Colon Carcinoma Metastatic in the Lung (tissue), 2 donors: ENCODE results near the genes DNAAF3, COX6B2, UBE2S and ZNF784.

GRCh38 chr19:55159645-55160301 is 2.2 kb upstream of the TNNI3 start:
- PRO-cap, 2 experiments, result no peak in any of the 2 experiments

GRCh38 chr19:55166405-55167409 is at the start of gene DNAAF3:
TSS of gene DNAAF3 (minus strand) at chr19:55166613.
- PRO-cap, 2 experiments, result no peak in any of the 2 experiments

DNA sequence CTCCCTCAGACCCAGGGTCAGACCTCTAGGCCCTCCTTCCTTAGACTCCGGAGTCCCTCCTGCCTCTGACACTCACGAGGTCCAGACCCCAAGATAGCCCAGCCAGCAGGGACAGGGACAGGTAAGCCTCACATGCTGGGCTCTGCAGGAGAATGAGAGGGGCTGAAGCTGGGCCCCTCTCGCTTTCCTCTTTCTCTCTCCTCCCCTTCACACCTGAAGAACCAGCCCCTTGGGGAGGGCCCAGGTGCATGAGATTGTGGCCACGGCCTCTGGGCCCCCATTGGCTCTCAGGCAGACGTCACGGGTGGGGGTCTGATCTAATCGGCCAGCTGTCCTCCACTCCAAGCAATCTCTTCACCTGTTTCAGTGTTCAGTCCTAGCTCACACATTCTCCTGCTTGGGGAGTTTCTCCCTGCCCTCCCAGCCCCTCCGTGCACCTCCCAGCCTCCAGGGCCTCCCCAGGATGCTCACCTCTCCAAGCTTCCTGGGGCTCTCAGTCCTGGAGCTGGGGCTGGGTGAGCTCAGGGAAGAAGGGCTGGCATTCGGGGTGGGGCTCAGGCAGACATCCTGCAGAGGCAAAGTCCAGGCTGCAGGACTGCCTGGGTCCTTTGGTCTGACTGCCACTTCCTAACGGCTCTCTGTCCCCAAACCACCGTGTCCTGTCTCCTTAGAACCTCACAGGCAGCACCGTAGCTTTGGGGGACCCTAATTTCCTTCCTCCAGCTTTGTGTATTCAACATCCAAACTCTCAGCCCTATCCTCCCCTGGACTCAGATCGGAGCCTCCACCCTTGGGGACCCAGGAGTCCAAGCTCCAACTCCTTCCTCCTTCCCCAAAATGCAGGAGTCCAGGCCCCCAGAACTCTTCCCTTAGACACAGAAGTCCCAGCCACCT is 2.7 kb downstream of the TMEM150B start:
- PRO-cap, 2 experiments, result peak in 2 of 2 experiments; most common plus-strand start position 290 of the sequence (in 1); most common minus-strand start position 193 of the sequence (in 2)

GRCh38 chr19:55331732-55332100 is 6.6 kb upstream of the TMEM150B start:
- PRO-cap, 2 experiments, result no peak in any of the 2 experiments

GRCh38 chr19:55354506-55355394 is at the start of gene COX6B2:
TSS of gene COX6B2 (minus strand) at chr19:55354719.
- PRO-cap, 2 experiments, result no peak in any of the 2 experiments

GRCh38 chr19:55369144-55369926 is 928 bp downstream of the IL11 start:
- PRO-cap, 2 experiments, result peak in 1 of 2 experiments; most common plus-strand start chr19:55369414 (in 1)

DNA sequence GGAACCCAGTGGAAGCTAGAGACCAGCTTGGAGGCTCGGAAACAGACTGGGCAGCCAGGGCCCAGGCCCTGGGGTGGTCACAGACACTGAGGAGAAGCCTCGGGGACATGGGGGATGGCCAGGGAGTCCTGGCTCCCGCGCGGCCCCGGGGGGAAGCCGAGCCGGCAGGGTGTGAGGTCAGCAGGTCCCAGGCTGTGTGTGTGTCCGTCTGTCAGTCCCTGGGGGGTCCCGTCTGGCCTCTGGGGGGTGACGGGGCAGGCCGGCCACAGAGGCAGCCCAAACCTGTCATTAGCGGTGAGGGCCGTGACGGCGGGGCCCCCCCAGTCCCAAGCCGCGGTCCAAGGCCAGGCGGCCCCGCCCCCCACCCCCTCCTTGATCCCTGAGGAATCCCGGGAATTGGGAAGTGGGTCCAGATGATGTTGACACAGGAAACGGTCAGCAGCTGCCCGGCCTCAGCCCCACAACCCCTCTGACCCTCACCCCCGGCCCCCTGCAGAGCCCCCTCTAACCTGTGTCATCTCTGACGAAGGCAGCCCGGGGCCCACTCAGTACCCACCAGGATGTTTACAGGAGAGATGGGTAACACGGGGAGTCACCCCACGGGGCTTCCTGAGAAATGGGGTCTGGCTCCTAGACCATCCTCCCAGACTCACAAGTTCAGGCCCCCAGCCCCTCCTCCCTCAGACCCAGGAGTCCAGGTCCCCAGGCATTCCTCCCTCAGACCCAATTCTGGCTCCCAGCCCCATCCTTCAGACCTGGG is 2.3 kb upstream of the TMEM190 start:
- PRO-cap, 2 experiments, result no peak in any of the 2 experiments

DNA sequence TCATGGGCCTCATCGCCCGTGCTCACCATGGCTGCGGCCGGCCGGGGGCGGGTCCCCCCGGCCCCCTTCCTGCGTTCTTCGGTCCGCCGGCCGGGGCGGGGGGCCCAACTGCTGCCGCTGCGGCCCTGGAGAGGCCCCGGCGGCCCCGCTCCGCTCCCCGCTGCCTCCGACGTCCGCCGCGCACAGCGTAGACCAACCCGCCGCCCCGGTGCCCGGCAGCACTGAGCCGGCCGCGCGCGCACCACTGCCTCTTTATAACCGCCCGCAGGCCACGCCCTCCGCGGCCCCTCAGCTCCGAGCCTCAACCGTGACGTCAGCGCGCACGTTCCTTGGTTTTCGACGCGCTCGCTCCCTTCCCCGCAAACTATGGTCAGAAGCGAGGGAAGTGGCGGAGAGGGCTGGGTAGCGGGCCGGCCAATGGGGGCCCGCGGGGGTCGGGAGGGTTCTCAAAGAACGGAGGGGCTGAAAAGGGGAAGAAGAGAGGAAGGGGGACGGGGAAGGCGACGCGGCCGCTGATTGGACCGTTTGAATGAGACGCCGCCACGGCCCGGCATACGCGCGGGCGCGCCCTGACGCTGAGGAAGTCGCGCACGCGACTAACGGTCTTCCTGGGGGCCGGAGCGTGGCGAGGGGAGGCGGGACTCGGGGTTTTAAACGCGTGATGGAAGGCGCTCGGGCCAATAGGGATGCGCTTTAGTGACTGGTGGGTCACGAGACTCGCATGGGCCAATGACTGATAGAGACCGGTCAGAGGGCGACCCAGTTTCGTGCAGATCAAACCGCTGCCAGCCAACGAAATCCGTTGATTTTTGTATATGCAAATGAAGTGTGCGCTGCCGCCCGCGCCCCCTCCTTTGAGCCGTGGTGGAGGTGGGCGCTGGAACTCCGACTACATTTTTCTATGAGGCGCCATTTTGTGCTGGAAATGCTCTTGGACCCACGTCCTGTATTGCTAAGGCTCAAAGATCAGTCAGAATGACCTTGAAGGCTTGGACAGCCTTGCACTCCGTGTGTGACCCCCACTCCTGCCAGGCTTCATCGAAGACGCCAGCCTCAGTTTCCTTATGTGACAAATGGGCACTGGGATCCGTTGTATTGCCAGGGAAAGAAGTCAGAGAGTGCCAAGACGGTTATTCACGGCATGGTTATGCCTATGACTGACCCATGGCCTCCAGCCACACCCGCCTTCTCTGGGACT is at the start of gene UBE2S:
Gene UBE2S (minus strand): TSS at position 228 of the 1,198 bp plus-strand sequence.
- PRO-cap, 2 experiments, result peak in 2 of 2 experiments; most common plus-strand start position 319 of the sequence (in 2); most common minus-strand start position 228 of the sequence (in 2)

GRCh38 chr19:55443363-55443858 is 311 bp upstream of the SHISA7 start:
- PRO-cap, 2 experiments, result no peak in any of the 2 experiments

GRCh38 chr19:55472328-55472951 is 4.0 kb upstream of the ZNF628 start:
- PRO-cap, 2 experiments, result no peak in any of the 2 experiments

DNA sequence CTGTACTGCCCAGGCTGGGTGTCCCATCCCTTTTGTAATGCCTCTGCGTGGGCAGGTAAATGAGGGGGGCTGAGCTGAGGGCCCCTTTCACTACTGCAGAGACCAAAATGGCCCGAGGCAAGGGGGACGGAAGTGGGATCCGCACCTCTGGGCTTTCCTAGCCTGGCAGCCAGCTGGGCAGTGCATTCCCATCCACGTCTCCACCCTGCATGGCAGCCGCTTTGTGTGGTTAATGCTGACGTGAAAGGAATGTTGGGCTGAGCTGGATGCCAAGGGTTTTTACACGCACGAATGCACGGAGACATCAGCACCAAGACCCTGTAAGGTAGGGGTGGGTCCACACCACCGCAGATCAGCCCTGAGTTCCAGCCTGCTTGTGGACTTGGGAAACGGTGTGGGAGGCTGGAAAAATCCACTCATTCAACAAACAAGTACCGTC is 1.6 kb upstream of the ZNF628 start:
- PRO-cap, 2 experiments, result no peak in any of the 2 experiments

DNA sequence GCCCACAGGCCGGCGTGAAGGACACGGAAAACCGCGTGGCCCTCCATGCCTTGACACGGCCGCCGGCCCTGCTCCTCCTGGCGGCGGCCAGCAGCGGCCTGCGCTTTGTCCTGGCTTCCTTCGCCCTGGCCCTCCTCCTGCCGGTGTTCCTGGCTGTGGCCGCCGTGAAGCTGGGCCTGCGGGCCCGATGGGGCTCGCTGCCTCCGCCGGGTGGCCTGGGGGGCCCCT is 1.3 kb downstream of the NAT14 start:
- PRO-cap, 2 experiments, result no peak in any of the 2 experiments

DNA sequence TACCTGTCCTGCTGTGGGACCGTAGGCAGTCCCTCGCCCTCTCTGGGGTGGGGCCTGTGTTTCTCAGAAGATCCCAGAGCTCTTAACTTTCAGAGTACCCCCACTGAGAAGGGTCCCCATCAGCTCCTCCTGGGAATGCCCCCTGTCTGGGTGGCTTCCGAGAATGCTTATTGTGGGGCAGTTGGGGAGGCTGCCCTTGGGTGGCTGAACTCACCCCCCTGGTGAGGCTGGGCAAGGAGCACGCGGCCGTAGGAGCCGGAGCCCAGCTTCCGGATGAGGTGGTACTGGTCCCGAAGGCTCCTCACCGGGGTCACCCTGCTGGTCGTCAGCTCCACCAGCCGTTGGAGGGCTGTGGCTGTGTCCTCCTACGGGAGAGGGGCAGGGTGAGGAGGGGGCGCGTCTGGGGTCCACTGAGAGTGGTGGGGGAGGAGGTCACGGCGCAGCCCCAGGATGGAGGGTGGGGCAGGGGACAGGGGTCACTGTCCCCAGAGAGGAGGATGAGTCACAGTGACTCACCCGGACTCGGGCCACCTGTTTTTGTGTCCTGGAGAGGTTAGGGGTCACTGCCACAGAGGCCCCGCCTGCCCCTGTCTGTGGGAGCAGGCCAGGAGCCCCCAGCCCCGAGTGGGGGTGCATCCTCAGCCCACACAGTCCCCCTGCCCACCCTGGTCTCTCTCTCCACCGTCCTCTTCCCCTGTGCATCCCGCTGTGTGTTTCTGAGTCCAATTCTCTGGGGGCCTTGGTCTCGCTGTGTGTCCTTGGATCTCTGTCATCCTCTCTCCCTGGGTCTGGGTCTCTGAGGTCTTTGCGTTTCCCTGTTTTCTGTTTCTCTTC is 541 bp downstream of the SBK3 start:
- PRO-cap, 2 experiments, result no peak in any of the 2 experiments

GRCh38 chr19:55597596-55598071 is 1.7 kb downstream of the FIZ1 start:
- PRO-cap, 2 experiments, result no peak in any of the 2 experiments

DNA sequence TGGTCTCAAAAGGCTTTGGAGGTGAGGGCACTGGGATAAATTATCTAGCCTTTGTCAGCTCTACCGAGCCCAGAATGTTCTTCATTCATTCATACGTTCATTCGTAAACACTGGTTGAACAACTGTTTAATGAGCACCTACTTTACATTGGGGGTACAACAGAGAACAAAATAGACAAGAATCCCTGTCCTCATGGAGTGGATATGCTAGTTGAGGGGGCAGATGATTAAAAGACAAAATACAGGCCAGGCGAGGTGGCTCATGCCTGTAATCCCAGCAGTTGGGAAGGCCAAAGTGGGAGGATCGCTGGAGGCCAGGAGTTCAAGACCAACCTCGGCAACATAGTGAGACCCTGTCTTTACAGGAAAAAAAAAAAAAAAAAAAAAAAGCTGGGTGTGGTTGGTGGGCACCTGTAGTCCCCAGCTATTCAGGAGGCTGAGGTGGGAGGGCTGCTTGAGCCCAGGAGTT is 1.7 kb downstream of the ZNF865 start:
- PRO-cap, 2 experiments, result no peak in any of the 2 experiments

DNA sequence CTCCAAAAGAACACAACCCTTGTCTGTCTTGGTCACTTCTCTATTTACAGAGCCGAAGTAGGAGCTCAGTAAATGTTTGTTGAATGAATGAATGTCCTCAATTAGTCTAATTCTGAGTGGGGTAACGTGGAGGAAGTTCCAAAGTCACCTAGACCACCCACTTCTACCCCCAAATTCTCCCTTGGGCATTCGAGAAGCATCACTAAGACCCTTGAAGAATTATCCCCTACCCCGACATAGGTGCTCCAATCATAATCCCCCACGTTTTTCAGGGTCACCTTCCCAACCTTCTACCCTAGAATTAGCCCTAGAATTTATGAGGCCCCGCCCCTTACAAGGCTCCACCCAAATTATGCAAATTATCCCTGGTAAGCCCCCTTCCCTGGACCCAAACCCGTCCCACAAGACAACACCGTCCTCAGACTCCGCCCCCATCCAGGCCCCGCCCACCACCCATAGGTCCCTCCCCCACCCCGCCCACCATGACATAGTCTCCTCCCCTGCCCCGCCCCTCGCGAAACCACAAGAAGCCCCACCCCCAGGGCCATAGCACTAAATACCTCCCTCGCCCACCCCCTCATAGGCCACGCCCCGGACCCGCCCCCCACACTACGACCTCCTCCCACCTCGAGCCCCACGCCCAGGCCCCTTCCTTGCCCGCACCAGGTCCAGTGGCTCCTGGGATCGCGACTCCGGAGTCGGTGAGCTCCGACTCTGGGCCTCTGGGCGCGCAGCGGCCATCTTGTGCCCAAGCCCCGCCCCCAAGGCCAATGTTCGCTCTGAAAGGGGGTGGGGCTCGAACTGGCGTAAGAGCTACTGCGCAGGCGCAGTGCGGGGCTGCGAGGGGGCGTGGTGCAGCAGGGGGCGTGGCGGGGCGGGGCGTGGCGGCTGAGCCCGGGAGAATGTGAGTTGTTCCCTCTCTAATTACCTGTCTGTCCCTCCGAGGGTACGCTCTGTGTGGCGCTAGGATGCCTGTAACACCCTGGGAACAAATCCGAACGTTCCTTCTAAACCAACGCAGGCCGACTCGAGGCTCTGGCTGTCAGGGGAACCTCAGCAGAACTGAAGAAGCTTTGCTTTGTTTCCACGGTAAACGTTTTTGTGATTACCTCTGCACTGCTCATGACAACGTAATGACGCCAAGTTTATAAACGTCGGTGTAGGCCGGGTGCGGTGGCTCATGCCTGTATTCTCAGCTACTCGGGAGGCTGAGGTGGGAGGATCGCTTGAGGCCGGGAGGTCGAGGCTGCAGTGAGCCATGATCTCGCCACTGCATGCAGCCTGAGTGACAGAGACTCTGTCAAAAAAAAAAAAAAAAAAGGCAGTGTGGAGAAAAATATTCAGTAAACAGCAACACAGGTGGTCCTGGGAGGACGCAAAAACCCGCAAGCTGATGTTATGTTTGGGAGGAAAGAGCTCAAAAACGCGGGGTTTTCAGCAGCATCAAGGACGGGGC is at the start of gene ZNF784:
Gene ZNF784 (minus strand): TSS at position 746 of the 1,456 bp plus-strand sequence.
- PRO-cap, 2 experiments, result peak in 2 of 2 experiments; most common plus-strand start position 923 of the sequence (in 1); most common minus-strand start position 766 of the sequence (in 1)

- PRO-cap, 2 experiments, result peak in 2 of 2 experiments; most common minus-strand start chr19:55643043 (in 1)
These were observed 509 bp upstream of the ZNF581 start for GRCh38 chr19:55642730-55643549.

GRCh38 chr19:55643833-55644128 is 332 bp downstream of the ZNF581 start:
- PRO-cap, 2 experiments, result no peak in any of the 2 experiments

GRCh38 chr19:55654702-55654932 is 218 bp upstream of the U2AF2 start:
- PRO-cap, 2 experiments, result peak in 2 of 2 experiments; most common minus-strand start chr19:55654853 (in 2)

DNA sequence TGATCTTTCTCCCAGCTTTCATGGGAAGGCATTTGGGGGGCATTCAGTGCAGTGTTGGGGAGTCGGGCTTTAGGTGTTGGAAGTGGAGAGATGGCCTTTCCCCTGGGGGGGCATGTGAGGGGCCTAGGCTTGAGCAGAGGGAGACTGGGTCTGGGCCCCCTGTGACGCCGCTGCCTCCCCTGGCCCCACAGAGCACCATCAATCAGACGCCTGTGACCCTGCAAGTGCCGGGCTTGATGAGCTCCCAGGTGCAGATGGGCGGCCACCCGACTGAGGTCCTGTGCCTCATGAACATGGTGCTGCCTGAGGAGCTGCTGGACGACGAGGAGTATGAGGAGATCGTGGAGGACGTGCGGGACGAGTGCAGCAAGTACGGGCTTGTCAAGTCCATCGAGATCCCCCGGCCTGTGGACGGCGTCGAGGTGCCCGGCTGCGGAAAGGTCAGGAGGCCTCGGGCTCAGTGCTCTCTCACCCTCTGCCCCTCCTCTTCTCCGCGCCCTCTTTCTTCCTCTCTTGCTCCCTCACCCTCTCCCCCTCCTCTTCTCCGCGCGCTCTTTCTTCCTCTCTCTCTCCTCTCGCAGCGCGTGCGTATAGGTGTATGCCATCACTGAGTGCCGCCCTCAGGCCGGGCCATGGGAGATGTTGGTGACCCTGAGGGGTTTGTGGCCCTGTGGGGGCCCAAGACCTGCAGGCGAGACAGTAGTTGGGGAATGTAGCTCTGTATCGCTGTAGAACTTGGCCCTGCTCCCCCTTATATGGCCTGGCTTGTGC is 5.6 kb upstream of the EPN1 start:
- PRO-cap, 2 experiments, result no peak in any of the 2 experiments